ENCODE results near the genes ENO1, CA6 and GPR157.

DNA sequence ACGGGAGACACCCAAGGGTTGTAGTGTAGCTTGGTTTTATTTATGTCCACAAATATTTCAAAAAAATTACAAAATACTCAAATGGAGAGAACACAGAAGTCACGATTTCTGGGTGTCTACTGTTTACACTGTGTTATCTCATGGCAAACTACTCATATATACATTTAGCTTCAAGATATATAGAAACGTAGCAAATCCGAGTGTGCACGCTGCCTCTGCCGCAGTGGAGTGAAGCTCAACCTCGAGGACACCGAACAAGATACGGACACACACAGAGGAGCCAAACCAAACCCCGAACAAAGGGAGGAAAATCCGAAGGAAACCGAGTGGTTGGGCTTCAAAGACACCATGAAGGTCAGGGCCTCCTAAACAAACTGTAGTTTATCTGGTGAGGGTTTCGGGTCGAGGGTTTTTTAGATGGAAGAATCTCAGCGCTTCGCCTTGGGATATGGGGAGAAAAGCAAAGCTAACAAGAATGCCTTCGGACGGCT is 34.5 kb downstream of the SLC45A1 start:
- PRO-cap, 2 experiments: no peak in any of the 2 experiments

- PRO-cap, 2 experiments: no peak in any of the 2 experiments
These were observed 41.4 kb downstream of the SLC45A1 start for GRCh38 chr1:8359226-8359774.

DNA sequence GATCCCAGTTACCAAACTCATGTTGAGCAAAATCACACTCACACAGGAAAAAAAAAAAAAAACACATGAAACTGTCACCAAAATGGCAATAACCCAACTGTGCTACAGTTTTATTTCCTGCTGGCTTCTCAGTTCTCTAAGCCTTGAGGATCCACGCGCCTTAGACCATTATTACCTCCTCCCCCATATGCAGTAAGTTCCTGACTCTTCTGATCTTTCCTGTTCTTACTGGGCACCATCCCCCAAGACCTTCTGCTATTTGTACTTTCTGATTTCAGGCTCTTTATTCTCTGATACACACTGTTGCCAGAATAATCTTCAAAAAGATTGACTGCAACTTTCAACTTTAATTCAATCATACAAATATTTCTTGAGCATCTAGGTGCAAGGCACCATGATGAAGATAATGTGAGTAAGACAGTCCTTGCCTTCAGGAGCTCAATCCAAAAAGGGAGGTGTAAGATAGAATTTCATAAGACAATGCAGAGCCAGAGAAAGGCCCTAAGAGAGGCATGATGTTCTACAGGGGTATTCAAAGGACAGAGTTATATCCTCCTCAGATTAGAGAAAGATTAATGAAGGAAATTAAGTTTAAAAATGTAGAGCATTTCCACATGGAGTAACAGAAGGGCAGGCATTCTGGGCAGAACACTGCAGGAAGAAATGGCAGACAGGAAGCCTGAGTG is 79.8 kb downstream of the SLC45A1 start:
- PRO-cap, 2 experiments: no peak in any of the 2 experiments

DNA sequence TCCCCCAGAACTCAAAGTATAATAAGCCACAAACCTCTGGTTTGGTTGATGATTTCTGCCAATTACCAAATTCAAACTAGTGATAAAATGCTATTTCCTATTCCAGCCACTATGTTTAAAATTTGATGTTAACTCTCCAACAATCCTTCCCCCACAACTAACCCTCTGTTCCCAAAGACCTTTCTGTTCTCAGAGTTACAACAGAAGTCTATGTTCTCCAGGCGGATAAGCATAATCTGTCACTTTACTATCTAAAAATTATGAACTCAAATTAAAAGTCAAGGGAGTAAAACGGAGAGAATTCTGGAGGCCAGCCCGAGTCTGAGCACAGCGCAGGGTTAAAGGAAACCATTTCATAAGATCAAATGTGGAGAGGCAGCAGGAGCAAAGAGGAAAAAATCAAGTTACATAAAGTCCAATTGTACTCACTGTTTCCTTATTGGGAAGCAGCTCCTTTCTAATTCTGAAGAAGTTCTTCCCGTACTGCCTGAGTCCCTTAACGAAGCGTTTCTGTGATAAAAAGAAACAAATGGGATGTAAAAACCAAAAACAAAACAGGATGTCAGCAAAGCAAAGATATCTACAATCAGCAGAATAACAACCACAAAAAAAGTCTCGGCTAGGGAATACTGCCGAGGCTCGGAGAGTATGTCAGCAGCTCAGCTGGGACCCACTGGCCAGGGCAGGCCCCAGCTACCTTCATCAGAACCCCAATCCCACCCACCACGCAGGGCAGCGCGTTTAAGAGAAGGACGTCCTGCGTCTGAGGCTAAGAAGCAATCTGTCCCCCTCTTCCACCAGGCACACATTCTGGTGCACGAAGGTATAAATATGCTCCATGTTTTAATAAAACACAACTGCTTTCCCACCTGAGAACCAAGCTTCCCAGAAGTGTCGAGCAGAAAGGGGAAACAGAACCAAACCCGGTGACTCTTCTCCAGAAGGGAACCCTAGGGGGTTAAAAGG is 104.7 kb downstream of the SLC45A1 start:
- PRO-cap, 2 experiments: peak in 1 of 2 experiments; most common plus-strand start position 358 of the sequence (in 1); most common minus-strand start position 675 of the sequence (in 1)

DNA sequence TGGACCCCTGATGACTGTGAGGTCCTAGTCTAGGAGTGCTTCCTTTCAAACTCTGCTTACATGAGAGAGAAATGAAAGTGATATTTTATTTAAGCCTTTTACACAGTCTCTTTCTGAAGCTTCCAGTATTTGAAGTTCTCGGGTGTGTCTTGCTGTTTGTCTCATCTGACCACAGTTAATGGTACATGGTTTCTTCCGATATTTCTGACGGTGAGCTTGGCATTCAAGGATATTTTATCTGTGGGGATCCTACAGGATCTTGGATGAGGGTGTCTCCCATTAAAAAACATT is 215.3 kb downstream of the SLC45A1 start:
- PRO-cap, 2 experiments: no peak in any of the 2 experiments

DNA sequence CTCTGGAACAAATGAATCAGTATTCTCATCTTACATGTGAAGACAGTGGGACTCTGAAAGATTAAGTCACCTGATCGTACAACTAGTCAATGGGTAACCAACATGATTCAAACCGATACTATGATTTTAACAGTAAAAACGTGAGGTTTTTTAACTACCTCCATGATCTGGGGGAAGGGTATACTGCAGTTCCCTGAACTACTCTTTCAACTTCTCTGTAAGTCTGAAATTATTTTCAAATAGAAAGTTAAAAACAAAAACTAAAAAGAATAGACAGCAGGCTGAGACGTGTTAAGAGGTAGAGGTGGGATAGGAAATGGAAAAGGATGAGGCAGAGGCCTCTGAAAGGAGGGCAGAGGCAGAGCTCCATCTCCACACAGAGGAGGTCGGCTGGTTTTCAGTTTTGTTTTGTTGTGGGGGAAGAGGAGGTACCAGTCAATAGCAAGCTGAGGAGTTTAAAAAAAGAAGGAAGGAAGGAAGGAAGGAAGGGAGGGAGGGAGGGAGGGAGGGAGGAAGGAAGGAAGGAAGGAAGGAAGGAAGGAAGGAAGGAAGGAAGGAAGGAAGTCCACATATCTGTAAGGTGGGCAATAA is 213.2 kb downstream of the RERE start:
- PRO-cap, 2 experiments: no peak in any of the 2 experiments

DNA sequence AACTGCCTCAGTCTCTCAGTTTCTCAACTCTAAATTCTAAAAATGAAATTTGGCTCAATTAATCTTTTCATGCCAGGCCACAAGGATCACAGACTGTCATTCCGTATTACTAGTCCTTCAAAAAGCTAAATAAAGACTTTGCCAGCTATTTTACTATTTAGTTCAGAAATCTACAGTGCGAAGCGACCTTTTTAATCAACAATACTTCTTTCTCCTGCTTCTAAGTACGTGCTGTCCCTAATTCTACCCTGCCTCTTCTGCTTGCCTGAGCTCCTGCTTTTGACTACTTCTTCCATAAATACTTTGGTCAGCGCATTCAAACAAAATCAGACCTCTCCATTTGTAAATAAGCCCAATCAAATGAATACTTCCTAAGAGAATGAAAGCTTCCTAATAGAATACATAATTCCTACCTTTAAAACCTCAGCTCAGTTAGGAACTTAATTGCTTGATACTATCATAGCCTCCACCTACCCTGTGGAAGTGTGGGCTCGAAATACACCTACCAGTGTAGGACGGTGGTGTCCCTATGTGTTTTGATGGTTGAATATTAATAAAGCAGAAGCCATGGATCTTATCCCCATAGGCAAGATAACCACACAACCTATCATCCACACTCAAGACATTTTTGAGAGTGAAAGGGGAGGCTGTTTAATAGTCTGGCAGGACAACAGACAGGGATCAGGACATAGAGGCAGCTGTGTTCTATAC is 196.8 kb downstream of the RERE start:
- PRO-cap, 2 experiments: no peak in any of the 2 experiments

- PRO-cap, 2 experiments: no peak in any of the 2 experiments
These were observed 138.1 kb downstream of the RERE start for GRCh38 chr1:8679285-8679894.

DNA sequence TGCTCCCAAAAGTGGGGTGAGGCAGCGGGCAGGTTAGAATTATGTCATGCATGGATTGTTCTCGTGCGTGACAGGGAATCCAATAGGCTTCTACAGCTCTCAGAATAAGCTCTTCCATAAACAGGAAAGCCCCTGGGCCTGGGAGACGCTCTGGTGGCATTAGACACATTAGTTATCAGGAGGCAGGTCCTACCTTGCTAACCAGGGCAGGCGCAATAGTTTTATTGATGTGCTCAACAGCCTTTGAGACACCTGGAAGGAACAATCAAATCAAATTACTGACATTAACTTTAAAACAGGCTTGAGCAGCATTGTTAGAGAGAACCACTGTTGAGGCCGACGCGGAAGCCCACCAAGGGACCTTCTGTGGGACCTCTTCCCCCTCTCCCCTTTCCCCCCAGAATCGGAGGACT is 8.2 kb downstream of the ENO1 start:
- PRO-cap, 2 experiments: no peak in any of the 2 experiments

- PRO-cap, 2 experiments: peak in 2 of 2 experiments; most common plus-strand start chr1:8878817 (in 2); most common minus-strand start chr1:8878686 (in 2)
These were observed at the start of gene ENO1 for GRCh38 chr1:8878550-8879594. Gene ENO1 (minus strand): TSS chr1:8878686.

DNA sequence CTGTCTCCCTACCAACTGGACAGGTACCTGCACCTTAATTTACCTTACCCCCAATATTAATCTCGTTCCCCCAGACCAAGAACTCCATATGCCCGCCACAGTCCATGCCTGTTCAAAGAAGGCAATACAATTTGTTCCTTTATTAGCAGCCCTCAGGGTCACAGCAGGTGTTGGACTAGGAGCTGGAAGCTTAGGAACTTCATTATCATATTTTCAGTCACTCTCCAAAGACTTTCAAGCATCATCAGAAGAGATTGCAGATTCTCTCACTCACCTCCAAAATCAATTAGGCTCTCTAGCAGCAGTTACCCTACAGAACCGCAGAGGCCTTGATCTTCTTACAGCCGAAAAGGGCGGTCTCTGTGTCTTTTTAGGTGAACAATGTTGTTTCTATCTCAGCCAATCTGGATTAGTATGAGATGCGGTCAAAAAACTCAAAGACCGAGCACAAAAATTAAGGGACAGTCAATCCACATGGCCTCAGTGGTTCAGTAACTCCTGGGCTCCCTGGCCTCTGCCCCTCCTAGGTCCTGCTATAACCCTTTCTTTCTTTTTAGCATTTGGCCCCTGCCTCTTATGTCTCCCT is 19.0 kb upstream of the CA6 start:
- PRO-cap, 2 experiments: no peak in any of the 2 experiments

DNA sequence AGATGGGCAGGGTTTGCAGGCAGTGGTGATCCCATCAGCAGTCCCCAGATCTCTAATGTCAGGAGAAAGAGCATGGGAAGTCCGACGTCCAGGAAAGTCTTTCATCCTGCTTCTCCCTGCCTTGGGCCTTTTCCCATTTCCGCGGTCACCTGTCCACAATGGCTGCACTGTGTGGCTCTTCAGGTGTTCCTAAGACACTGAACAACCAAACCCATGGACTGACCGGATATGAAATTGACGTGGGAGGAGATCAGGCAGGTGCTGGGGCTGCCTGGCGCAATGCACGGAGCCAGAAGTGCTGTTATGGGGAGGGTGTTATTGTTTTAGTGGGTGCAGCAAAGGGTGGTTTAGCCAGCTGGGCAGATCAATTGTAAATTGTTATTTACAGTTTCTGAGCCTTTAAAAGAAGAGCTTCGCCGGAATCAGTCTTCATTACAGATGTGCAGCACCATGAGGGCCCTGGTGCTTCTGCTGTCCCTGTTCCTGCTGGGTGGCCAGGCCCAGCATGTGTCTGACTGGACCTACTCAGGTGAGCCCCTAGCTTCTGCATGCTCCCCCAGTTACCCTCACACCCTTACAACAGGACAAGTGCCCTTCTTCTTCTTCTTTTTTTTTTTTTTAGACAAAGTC is at the start of gene CA6:
CA6 (plus strand) TSS at position 432 of the 630 bp plus-strand sequence.
- PRO-cap, 2 experiments: no peak in any of the 2 experiments

DNA sequence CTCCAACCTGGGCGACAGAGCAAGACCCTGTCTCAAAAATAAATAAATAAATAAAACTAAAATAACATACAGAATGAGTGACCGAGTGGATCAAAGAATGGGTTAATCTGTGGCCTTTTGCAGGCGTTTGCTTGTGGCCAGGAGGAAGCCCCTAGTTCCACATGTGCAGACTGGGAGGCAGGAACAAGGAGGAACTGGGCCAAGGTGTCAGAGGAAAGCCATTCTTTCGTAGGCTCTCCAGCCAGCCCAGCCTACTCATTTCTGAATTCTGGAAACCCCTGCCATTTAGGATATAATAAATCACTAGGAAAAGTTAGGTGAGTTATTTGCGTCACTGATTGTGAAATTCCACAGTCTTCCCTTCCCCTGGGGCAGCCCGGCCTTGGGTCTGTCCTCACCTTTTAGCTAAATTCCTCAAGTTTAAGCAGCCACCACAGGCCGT is 18.4 kb downstream of the GPR157 start:
- PRO-cap, 2 experiments: no peak in any of the 2 experiments

DNA sequence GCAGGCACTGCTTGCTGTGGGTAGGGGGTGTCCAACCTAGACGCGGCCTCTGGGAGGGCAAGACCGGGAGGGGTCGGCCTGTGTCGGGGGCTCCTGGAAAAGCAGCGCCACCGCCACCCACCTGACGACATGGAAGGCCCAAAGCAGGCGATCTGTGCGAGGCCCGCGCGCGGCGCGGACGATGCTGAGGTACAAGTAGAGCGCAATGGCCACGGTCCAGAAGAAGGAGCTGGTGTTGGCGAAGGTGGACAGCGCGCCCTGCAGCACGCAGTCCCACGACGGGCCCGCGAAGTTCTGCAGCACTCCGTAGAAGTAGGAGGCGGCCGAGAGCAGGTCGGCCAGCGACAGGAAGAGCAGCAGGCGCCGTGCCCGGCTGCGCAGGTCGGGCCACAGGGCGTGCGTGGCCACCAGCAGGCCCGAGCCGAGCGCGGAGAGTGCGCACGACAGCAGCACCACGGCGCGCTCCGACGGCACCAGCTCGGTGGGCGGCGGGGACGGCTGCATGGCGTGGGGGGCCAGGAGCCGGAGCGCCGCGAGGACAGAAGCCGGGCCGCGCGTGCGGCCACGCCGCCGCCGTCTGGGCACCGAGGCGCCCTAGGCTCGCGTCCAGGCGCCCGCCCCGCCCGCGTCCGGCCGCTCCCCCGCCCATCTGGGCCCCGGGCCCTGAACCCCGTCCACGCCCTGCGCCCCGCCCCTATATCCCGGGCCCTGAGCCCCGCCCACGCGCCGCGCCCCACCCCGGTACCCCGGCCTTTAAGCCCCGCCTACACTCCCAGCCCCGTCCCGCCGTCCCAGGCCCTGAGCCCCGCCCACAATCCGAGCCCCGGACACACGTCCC is at the start of gene GPR157:
GPR157 (minus strand) TSS at position 579 of the 838 bp plus-strand sequence.
- PRO-cap, 2 experiments: peak in 2 of 2 experiments; most common plus-strand start position 326 of the sequence (in 1); most common minus-strand start position 579 of the sequence (in 2)

DNA sequence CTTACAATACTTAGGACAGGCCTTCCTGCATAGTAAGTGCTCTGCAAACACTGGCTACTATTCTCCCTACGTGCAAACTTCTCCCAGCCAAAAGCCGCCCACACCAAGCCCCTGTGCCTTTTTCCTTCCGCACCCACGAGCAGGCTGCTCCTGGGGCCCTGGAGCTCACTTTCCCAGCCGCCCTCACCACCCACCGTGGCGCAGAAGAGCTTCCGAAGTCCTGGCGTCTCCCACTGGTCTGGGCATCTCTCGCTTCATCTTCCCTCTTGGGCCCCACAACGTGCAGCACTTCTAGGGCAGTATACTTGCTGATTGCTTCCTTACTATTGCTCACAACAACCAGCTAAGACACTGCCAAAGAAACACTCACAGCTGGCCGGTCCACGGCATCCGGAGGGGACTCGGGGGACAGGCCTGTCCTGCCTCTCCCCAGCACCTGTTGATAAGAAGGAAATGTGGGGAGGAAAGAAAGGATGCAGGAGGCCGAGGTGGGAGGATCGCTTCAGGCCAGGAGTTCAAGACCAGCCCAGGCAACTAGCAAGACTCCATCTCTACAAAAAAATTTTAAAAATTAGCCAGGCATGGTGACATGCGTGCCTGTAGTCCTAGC is 22.6 kb upstream of the GPR157 start:
- PRO-cap, 2 experiments: no peak in any of the 2 experiments

DNA sequence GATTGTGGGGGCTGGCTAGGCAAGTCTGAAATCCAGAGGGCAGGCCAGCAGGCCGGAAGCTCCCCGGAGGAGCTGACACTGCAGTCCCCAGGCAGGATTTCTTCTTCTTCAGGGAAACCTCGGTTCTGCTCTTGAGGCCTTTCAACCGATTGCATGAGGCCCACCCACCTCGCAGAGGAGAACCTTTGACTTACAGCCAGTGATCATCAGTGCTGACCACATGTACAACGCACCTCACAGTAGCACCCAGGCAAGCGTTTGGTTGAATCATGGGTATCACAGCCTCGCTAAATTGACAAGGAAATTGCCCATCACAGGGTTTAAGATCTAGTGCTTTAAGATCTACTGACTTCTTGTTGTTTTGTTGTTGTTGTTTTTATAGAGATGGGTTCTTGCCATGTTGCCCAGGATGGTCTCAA is 23.7 kb upstream of the GPR157 start:
- PRO-cap, 2 experiments: no peak in any of the 2 experiments

- PRO-cap, 2 experiments: no peak in any of the 2 experiments
These were observed 38.1 kb upstream of the H6PD start for GRCh38 chr1:9196168-9197258.

DNA sequence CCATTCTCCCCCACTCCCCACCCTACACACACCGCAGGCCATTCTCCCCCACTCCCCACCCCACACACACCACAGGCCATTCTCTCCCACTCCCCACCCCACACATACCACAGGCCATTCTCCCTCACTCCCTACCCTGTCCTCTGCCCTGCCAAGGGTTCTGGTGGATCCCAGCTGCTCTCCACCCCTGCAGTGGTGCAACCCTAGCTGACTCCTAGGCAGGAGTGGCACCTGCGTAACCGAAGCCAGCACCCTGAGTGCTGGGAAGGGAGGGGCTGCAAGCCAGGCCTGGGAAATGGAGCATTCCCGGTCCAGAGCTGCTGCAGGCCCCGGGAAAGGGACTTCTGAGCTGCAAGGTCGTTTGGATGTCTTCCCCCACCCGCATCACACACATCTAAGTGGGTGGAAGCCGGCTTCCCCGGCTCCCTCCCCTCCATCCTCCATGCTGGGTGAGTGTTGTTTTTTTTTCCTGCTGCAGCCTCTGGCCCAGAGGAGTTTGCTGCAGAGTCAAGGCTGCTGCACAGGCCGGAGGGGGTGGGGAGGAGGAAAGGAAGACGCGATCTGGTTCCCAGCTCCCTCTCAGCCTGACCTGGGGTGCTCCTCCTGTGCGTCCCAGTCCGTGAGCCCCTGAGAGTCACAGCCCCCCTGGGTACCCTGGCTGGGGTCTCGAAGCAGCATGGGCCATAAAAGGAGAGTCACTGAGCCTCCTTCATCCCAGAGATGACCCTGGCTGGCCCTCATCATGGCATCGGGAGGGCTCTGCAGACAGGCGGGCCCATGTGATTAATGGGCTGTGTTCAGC is 16.1 kb downstream of the H6PD start:
- PRO-cap, 2 experiments: no peak in any of the 2 experiments

GRCh38 chr1:9251320-9252217 is 17.0 kb downstream of the H6PD start:
- PRO-cap, 2 experiments: no peak in any of the 2 experiments

GRCh38 chr1:9267838-9268627 is 24.7 kb upstream of the SPSB1 start:
- PRO-cap, 2 experiments: no peak in any of the 2 experiments

All from Colon Carcinoma Metastatic in the Brain (tissue), 2 donors.